Omental fat pad (tissue), 4 donors: Measurements from ENCODE around the gene ITM2C.

- PRO-cap = no peak
- RAMPAGE, long total RNA, 4 experiments = no peak in any of the 4 experiments
Measured at GRCh38 chr2:229266819-229267442, 4.2 kb downstream of the PID1 start.

DNA sequence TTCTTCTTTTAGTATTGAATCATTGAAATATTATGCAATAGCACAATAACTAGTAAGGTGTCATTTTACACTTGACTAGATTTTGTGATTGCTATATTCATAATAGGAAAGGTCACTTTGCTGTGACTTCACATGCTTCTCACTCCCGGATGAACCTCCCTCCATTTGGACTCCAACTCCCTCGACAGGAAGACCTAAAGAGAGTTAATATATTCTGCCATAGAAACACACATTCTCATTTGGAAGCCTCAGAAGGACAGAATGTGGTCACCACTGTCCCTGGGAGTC lies 29.8 kb upstream of the PID1 start:
- PRO-cap = no peak
- RAMPAGE, long total RNA, 4 experiments = no peak in any of the 4 experiments

DNA sequence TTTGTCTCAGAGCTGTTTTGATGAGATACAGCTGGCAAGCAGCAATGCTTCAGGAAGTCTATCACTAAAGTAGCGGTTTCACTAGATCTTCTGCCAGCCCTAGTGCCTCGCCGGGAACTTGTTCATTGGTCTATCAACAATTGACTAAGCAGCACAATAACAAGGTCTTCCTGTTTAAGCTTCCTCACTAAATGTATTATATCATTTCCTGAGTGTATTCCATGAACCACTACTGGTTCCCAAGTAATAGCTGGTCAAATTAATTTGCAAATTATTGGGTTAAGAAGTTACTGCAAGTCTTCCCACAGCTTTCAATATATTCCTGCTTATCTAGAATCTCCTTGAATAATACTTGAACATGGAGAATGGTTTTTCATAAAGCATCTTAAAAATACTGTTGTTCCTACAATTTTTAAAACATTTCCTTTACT lies 69.1 kb downstream of the TRIP12 start:
- PRO-cap = no peak
- RAMPAGE, long total RNA, 4 experiments = no peak in any of the 4 experiments

- PRO-cap = no peak
- RAMPAGE, long total RNA, 4 experiments = no peak in any of the 4 experiments
Measured at GRCh38 chr2:230067695-230068424, 864 bp downstream of the SLC16A14 start.

DNA sequence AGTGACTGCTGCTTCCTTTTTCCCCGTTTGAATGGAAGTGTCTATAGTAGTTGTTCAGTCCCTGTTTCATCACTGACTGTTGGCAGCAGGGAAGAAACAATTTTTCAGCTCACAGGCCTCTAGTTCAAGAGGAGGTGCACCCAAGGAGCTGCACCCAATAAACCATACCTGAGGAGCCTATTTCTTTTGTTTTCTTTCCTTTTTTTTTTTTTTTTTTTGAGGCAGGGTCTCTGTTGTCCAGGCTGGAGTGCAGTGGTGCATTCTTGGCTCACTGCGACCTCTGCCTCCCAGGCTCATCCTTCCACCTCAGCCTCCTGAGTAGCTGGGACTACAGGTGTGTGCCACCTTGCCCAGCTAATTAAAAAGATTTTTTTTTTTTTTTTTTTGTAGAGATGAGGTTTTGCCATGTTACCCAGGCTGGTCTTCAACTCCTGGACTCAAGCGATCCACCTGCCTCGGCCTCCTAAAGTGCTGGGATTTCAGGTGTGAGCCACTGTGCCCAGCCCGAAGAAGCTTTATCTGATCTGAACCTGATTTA lies 52.8 kb downstream of the SP110 start:
- PRO-cap = no peak
- RAMPAGE, long total RNA, 4 experiments = no peak in any of the 4 experiments

GRCh38 chr2:230498633-230498908 lies 82.6 kb downstream of the SP100 start:
- PRO-cap = no peak
- RAMPAGE, long total RNA, 4 experiments = no peak in any of the 4 experiments

DNA sequence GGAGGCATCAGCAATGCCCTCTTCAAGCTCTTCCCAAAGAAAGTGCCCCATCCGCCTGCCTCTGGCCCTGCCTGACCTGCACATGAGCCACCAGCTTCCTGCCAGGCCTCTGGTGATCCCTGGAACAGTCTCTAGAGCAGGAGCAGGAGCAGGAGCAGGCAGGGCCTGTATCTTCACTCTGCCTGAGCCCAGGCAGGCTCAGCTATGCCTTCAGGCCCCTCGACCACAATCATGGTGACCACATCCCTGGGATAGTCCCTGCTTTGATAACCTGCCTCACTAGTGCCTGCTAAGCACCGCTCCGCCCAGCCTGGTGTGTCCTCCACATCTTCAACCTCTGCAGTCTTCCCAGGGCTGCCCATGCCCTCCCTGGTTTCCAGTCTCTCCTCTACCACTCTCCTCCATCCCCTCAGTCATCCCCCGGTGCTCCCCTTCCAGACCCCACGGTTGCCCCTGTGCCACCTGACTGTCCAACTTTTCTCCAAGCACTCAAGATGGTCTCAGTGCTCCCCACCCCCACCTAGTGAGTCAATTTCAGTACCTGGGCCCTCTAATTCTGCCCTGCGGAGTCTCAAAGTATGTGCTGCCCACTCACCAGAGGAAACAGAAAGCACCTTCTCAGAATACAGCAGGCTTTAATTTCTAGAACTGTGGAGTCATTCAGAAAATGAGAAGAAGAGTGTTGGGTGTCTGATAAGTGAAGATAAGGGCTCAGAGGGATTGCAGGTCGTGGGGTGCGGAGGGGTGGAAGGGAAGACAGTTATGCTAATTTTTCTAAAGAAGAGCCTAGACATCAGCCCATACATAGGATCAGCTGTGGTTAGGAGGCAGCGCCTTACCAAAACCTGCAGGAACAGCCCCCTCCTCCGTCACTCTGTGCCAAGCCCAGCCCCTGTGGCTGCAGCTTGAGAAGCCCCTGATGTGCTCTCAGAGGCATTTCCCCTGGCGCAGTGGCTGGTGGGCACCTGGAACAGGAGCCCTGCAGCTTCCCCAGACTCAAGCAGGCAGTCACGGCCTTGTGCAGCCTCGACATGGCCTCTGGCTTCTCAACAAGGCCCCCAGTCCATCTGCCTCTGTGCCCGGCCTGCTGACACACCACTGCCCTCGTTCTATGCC lies 53.6 kb upstream of the CAB39 start:
- PRO-cap = no peak
- RAMPAGE, long total RNA, 4 experiments = no peak in any of the 4 experiments

DNA sequence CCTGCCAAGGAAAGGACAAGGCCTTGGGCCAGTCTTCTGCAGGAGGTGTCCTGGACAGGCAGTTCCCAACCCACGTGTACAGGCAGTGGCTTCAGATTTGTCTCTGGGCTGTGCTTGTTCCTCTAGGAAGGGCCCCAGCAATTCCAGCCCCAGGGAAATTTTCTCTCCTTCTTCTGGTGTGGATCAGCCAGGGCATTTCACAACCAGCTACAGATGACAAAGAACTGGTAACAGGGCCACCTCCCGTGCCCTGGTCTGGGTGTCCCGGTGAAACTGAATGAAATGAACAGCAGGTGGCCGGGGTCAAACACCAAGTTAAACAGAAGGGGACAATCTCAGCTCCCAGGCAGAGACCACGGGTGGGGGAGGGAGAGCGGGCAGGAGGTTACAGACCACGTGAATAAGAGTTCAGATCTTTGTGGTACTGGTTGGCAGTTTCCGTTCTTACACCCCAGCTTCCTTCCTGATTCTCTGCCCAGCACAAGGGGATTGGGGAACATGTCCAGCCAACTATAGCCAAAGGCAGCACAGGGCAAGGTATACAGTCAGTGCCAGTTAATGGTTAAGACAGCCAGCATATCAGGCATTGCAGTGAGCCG lies 52.1 kb upstream of the CAB39 start:
- PRO-cap = no peak
- RAMPAGE, long total RNA, 4 experiments = no peak in any of the 4 experiments

- PRO-cap = no peak
- RAMPAGE, long total RNA, 4 experiments = no peak in any of the 4 experiments
Measured at GRCh38 chr2:230731022-230731407, 18.4 kb downstream of the CAB39 start.

DNA sequence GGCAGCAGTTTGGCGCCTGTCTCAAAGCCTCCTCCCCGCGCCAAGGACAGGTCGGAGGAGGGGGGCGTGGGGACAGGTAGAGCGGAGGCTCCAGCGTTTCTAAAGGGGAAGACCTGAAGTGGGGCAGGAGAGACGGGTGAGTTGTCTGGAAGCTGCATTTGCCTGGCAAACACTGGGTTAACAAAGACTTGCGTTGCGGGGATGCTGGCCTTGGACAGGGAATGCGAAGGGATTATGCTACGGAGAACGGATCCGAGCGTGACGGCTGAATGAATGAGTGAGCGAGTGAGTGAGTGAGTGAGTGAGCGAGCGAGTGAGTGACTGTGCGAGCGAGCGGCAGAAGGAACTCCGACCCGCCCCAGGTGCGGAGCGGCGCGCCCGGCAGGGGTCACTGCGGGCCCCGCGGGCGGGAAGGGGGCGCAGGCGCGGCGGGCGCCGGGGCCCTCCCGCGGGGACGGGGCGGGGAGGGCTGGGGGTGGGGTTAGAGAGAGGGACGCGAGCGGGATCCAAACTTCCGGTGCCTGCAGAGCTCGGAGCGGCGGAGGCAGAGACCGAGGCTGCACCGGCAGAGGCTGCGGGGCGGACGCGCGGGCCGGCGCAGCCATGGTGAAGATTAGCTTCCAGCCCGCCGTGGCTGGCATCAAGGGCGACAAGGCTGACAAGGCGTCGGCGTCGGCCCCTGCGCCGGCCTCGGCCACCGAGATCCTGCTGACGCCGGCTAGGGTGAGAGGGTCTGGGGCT lies at the start of gene ITM2C:
Gene ITM2C (plus strand): TSS at position 520 of the 741 bp plus-strand sequence.
- PRO-cap = no peak
- RAMPAGE, long total RNA, 4 experiments = start-site peak on the plus strand in 4 of 4 experiments, centred at positions 533 to 540 of the sequence, 89 to 538 reads per replicate

DNA sequence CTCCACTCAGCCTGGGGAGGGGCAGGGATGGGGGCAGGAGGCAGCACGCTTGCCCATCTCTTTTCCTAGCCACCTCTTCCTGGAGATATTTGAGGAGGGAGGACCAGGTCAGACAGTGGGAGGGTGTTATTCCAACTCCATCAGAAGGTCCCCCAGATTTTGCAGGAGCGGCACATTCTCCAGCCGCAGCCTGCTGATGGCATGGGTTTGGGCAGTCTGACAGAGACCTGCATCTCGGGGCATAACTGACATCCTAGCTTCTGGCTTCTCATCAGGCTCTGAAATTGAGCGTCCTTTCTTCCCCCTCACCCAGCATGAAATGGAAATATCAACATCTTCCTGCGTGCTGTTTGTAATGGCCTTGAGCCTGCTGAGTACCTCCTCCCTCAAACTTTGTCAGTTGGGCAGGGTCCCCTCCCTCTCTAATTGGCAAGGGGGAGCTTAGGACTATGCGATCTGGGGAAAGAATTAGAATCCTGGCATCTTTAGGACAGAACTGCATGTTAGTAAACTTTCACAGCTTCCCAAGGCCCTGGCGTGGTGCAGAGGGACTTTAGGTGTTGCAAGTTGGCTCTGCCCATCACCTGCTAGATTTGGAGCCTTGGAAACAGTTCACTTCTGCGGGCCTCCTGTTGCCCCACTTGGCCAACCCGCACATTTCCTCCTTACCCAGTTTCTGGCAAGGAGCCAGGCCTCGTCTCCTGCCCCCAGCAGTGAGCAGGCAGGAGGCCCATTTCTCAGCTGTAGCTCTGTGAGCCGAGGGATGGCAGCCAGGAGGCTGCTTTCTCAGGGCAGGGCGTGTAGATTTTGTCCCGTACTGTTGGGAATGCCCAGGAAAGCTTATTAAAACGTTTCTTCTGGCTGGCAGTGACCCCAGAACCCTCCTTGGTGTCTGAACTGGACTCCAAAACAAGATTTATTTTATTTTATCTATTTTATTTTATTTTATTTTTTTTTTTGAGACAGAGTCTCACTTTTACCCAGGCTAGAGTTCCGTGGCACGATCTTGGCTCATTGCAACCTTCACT lies 2.3 kb downstream of the ITM2C start:
- PRO-cap = no peak
- RAMPAGE, long total RNA, 4 experiments = no peak in any of the 4 experiments

DNA sequence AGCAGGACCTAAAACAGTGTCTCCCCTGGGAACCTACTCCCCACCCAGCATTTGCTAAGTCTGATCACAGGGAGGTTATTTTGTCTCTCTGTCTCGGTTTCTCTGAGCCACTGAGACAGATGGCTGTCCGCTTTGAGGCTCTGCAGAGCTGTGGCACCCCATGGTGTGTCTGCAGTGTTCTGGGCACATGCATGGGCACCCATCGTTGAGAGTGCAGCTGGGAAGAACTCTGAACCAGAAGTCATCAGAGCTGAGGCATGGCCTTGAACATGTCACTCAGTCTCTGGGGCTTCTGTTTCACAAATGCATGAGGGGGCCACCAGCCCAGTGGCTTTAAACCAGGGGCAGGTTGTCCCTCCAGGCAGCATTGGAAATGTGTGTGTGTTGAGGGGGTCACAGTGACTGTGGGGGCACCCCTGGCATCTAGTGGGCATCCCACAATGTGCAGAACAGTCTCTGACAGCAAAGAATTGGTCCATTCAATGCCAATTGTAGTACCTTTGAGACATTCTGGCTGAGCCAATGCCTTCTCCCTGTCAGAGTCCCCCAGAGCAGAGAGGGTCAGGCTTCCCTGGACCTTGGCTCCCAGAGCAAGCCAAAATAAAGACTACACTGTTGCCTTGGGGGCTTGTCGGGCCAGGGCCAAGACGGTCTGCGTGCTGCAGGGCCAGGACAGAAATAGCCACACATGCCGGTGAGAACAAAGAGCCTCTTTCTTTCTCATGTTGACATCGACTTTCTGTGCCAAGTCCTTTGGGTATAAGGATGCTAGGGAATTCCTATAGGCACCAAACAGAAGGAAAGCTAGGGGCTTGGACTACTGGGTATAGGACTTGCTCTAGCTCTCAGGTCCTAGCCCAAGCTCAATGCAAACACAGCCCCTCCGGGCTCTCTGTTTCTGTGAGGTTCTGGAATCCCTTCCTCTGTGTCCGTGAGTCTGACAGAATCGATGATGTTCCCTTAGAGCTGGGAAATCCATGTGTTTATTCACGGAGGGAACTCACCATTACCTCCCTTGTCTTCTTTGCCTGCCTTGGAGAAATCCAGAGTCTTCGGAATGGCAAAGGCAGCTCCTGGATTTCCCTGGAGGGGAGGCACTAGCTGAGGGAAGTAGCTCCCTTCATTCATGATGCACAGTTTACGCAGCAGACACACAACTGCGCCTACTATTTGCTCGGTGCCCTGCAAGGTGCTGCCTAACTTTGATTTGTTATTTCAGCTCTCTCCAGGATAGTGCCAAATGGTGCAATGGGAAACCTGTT lies 9.1 kb upstream of the PSMD1 start:
- PRO-cap = no peak
- RAMPAGE, long total RNA, 4 experiments = no peak in any of the 4 experiments

GRCh38 chr2:231050096-231050889 lies 6.4 kb upstream of the PSMD1 start:
- PRO-cap = no peak
- RAMPAGE, long total RNA, 4 experiments = no peak in any of the 4 experiments

DNA sequence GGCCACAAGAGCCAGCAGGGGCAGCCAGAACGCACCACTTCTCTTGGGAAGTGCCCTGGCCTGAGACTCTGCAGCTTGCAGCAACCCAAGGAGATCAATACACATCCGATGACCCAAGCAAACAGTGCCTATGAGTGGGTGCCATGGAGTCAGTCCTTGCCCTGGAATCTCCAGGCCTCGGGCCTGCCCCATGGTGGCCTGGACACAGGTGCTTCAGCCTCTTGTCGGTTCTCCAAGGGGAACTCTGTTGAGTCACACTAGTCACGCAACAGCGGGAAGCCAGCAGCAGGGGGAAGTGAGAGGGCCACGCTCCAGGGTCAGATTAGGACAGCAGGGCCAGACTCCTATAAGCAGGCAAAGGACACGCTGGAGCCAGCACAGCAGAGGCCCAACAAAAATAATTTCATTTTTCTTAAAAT lies 16.6 kb upstream of the ARMC9 start:
- PRO-cap = no peak
- RAMPAGE, long total RNA, 4 experiments = no peak in any of the 4 experiments

- PRO-cap = no peak
- RAMPAGE, long total RNA, 4 experiments = no peak in any of the 4 experiments
Measured at GRCh38 chr2:231392979-231394027, 2.2 kb upstream of the B3GNT7 start.

GRCh38 chr2:231399833-231400814 lies 4.6 kb downstream of the B3GNT7 start:
- PRO-cap = no peak
- RAMPAGE, long total RNA, 4 experiments = no peak in any of the 4 experiments

- PRO-cap = no peak
- RAMPAGE, long total RNA, 4 experiments = no peak in any of the 4 experiments
Measured at GRCh38 chr2:231425242-231425683, 29.8 kb downstream of the B3GNT7 start.

GRCh38 chr2:231452593-231453263 lies 11.6 kb downstream of the NCL start:
- PRO-cap = no peak
- RAMPAGE, long total RNA, 4 experiments = no peak in any of the 4 experiments

GRCh38 chr2:231528116-231528735 lies 2.0 kb downstream of the NMUR1 start:
- PRO-cap = no peak
- RAMPAGE, long total RNA, 4 experiments = no peak in any of the 4 experiments

DNA sequence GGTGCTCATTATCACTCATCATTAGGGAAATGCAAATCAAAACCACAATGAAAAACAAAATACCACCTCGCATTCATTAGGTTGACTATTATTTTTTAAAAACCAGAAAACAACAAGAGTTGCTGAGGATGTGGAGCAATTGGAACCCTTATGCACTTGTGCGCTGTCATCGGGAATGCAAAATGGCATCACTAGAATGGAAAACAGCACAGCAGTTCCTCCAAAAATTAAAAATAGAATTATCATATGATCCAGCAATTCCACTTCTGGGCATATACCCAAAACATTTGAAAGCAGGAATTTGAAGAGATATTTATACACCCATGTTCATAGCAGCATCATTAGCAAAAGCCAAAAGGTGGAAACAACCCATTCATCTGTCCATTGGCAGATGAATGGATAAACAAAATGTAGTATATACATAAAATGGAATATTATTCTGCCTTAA lies 11.9 kb upstream of the NMUR1 start:
- PRO-cap = no peak
- RAMPAGE, long total RNA, 4 experiments = no peak in any of the 4 experiments